Bronchial lymph node (tissue), 1 donor: ENCODE measurements around the genes GSTK1, CASP2, OR2A25 and OR2A12.

DNA sequence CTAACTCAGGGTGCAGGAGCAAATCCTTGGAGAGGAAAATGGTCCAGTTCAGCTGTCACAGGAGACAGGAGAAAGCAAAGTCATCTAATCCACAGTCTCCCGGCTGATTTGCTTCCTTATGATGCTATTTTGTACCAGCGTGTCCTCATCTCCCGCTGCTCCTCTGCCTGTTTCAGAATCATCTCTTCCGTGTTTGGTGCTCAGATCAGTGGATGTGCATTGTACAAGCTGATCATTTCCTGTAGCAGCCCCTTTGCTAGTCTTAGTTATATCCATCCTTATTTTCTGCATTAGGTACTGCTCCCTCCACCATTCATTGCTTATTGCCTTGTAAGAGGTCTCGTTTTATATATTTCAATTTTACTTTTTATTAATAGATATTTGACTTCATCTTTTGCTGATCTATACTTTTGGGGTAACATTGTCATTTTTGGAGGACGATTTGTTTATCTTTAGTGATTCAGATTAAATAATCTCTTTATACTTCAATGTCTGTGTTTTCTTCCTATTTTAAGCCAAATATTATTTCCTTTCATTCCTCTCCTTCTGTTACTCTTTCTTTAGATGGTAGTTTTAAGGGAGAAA, 220.0 kb upstream of the PRSS58 start:
- PRO-cap, result no peak

- PRO-cap, result unidirectional peak, plus-strand start at chr7:142544214
Observed at GRCh38 chr7:142544082-142544357, 205.3 kb upstream of the PRSS1 start.

- PRO-cap, result no peak
Observed at GRCh38 chr7:142556720-142557120, 192.6 kb upstream of the PRSS1 start.

- PRO-cap, result no peak
Observed at GRCh38 chr7:142646332-142646977, 102.8 kb upstream of the PRSS1 start.

DNA sequence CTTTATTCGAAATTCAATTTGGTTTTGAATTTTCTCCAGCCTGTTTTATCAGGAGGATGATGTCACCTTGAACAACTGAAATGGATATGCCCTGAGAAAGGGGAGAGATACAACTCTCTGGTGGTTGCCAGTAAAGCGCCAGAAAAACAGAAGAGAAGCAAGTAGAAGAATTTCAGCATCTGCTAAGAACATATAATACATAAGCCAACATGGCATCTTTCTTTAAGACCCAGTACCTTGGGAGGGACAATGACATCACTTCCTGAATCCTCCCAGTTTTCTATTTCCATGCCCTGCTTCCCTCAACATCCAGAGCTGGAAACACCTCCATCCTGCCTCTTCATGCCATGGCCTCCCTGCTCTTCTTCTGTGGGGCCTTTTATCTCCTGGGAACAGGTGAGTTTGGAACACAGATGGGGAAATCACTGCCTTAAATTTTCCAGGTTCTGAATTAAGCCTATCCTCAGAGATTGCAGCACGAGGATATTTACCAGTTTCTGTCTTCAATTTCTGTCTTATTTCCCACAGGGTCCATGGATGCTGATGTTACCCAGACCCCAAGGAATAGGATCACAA, 92.8 kb upstream of the PRSS1 start:
- PRO-cap, result no peak

DNA sequence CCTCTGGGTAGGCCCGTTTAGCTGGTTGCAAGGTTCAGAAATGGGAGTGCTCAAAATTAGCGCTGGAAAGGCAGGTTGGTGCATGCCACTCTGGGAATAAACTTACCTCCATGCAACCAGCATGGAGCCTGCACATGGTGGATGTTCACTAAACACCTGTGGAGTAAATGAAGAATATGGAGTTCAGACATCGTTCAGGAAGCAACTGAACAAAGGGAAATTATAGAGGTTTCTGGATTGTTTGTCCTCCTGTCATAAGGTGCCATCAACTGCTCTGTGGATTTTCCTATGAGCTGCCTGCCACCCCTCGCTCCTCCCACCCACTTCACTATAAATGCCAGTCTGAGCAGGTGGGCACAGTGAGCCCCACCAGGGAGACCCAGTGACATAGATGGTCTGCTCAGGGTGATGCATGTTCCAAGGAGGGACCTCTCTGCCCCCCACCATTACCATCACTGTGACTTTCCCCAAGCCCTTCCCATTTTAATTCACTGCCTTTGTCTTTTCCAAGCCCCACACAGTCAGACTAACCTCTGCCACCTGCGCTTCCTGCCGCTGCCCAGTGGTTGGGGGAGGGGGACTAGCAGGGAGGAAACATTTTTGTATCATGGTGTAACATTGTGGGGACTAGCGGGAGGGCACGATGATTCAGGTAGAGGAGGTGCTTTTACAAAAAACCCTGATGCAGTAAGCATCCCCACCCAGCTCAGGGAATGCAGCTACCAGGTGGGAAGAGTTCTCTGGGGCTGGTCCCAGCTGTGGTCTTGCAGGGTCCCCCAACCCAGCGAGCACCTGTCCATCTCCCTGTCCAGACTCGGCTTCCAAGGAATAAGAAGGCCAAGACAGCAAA, 24.5 kb downstream of the PRSS2 start:
- PRO-cap, result bidirectional peak, plus-strand start at position 359 of the sequence, minus-strand start at position 264 of the sequence; bidirectional peak, plus-strand start at position 646 of the sequence, minus-strand start at position 528 of the sequence

- PRO-cap, result unidirectional peak, minus-strand start at chr7:142855970
Observed at GRCh38 chr7:142855573-142856483, 952 bp downstream of the EPHB6 start.

DNA sequence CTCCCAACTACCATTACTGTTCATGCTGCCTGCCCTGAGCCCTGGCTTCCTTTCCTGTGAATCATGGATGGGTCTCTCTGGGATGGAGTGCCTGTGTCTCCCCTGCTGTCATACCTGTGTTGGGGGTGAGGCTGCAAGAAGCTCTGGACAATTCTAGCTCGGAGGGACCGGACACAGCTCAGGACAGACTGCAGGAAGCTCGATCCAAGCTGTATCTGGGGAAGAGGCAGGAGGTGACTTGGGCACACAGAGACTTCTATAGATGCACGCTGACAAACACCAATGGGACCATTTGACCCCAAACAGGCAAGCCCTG, 4.3 kb downstream of the LLCFC1 start:
- PRO-cap, result no peak

DNA sequence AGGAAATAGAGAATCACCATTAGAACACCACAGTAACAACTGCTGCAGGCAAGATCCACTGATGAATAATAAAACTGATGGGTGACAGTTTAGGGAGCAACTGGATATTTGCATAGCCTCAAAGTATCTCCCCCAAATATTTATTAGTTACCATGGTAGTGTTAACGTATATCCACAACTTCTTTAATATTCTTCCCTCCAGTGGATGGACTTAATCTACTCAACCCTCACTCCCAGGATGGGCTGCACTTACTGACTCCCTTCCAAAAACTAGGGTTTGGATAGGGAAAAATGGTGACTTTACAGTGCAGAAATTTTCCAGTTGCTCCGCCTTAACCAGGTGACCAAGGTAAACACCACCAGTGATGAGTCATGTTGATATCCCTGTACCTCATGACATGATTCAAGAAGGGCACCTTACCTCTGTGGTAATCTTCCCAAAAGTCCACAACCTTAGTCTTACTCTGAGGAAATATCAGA, 3.6 kb upstream of the GSTK1 start:
- PRO-cap, result no peak

DNA sequence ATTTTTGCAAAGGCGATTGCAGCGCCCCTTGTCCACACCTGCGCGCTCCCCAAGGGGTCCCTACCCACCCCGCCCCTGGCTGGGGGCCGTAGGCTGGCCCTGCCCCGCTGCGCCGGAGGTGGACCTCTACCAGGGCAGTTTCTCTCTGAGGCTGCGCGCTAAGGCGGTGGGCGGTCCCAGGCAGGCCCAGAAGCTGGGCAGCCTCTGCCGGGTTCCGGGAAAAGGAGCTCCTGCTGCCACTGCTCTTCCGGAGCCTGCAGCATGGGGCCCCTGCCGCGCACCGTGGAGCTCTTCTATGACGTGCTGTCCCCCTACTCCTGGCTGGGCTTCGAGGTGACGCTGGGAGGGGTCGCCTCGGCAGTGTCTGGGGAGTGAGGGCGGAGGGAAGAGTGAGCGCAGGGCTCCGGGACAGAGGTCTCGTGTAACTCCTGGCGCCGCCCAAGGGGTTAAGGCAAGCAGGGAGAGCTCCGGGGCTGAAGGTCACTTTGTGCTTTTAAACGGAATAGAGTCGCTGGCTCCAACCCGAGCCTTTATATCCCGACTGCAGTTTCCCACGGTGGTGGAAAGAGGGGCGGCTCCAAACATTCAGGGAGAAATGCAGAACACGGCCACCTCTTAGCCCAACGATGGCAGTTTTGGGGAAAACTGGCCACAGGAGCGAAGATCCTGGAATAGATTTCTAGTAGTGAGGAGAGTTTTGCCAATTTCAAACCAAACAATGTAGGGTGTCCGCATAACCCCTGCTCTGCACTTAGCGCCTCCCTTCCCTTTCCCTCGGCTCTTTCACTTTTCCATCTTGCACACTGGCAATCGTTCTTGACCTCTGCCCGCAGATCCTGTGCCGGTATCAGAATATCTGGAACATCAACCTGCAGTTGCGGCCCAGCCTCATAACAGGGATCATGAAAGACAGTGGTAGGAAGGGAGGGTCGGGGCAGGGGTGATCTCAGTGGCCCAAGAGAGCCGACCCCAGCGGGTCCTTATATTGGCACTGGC, at the start of gene GSTK1:
Gene GSTK1 (plus strand): TSS at position 189 of the 996 bp plus-strand sequence.
- PRO-cap, result bidirectional peak, plus-strand start at position 250 of the sequence, minus-strand start at position 147 of the sequence

- PRO-cap, result no peak
Observed at GRCh38 chr7:143283215-143283880, 1.4 kb upstream of the TMEM139 start.

DNA sequence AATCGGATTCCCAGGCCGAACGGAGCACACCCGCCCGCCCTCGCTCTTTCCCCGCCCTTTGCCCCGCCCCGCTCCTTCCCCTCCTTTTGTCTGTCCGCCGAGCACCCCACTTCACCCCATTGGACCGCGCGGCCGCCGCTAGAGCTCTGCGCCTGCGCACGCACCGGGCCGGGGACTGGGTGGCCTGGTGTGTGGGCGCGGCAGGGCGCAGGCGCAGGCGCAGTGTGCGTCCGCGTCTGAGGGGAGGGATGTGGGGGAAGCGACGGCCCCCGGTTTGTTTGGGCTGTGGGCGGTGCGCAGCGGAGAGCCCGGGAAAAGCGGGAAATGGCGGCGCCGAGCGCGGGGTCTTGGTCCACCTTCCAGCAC, at the start of gene CASP2:
Gene CASP2 (plus strand): TSS at position 220 of the 366 bp plus-strand sequence.
- PRO-cap, result bidirectional peak, plus-strand start at position 277 of the sequence, minus-strand start at position 60 of the sequence

DNA sequence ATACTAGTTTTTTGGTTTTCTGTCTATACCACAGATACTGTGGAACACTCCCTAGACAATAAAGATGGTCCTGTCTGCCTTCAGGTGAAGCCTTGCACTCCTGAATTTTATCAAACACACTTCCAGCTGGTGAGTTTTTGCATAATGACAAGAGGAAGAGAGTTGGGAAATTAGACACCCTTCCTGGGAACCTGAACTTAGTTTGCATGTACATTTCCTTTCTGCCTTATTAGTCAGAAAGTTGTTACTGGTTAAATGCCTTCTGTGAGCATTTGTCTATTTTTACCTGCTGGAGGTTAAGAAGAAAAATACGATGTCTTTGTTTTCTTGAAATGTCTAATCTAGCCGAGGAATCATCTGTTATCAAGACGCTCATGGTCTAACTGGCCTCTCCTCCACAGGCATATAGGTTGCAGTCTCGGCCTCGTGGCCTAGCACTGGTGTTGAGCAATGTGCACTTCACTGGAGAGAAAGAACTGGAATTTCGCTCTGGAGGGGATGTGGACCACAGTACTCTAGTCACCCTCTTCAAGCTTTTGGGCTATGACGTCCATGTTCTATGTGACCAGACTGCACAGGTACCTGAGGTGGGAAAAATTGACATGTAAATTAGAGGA, 6.2 kb downstream of the CASP2 start:
- PRO-cap, result no peak

GRCh38 chr7:143388032-143388684, 7.0 kb downstream of the ZYX start:
- PRO-cap, result no peak

DNA sequence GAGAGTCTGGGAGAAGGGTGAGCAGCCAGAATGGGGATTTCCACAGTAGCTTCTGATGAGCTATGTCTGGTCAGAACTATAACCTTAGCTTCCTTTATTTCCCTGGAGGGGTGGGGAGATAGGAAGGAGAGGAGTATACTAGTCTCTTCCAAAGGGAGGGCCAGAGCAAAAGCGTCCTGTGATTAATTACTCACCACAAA, 41.8 kb downstream of the TAS2R41 start:
- PRO-cap, result no peak

GRCh38 chr7:144069505-144070057, at the start of gene OR2A25:
Gene OR2A25, plus strand, starts transcription at chr7:144069811.
- PRO-cap, result no peak

- PRO-cap, result no peak
Observed at GRCh38 chr7:144085902-144086492, at the start of gene OR2A12. Gene OR2A12, plus strand, starts transcription at chr7:144086278.

GRCh38 chr7:144294095-144294678, 18.0 kb upstream of the OR2A1 start:
- PRO-cap, result no peak

- PRO-cap, result unidirectional peak, plus-strand start at chr7:144835012
Observed at GRCh38 chr7:144834795-144835156, 1.1 kb downstream of the TPK1 start.

GRCh38 chr7:146582272-146582681, 465.7 kb downstream of the CNTNAP2 start:
- PRO-cap, result no peak